T-cell (primary cell): ENCODE measurements around the genes IQSEC1 and WNT7A.

- PRO-cap, 7 experiments: no peak in any of the 7 experiments
Measured at GRCh38 chr3:12841759-12842082, 356 bp upstream of the RPL32 start.

DNA sequence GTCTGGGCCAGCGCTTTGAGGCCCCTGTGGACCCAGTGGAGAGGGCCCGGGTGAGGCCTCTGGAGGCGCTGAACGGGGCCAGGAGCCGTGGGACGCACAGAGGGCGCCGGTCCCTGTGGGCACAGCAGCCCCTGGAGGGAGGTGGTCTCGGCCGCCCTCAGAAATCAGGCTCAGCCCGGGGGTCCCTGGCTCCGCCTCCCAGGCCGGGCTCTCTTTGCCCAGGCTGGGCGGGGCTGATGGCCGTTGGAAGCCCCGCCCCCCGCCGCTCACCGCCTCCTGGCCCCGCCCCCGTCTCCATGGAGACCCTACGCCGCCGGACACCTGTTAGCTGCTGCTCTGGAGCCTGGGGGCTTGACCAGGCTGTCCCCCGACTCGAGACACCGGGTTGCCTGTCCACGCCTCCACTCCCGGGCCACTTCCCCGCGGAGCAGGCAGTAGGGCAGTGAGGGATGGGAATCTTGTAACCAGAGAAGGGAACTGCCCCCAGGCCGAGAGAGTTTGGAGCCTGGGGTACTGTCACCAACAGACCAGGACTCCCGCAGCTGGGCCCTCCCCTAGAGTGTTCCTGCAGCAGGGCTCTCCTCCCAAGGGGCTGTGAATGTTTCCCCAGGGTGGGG, 27.7 kb upstream of the RPL32 start:
- PRO-cap, 7 experiments: no peak in any of the 7 experiments

- PRO-cap, 7 experiments: no peak in any of the 7 experiments
Measured at GRCh38 chr3:12903199-12903807, 61.9 kb upstream of the RPL32 start.

DNA sequence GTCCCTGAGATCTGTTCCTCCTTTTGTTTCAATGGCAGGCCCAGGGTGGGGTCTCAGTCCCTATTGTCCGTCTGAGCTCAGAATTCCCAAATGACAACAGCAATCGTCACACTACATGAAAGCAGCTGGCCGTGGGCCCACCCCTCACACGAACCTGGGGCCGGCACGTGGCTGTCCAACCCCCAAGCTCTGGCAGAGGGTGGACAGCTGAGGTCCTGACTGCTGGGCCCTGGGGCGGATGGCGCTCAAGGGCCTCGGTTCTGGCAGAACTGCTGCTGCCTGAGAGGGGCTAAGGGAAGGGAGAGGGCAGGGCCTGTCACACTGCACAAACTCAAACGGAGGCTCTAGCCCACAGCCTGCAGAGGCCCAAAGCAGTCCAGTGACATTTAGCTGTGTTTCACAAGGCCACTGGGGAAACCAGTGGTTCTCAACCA, 65.2 kb upstream of the RPL32 start:
- PRO-cap, 7 experiments: no peak in any of the 7 experiments

DNA sequence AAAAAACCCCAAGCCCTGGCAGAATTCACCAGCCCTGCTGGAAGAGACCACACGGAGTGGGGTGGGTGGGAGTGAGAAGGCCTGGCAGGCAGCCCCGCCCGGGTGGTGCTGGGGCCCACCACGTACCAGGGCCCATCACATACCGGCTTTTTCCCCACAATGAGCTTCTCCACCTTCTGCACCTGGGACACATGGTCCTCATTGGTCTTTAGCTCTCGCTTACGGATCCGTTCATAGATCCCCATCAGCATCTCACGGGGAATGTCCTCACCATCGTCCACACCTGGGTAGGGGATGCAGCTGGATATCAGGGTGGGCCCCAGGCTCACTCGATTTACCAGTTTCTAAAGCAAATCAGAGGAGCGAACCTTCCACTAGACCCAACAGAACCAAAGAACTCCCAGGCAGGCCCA, 74.1 kb upstream of the RPL32 start:
- PRO-cap, 7 experiments: no peak in any of the 7 experiments

DNA sequence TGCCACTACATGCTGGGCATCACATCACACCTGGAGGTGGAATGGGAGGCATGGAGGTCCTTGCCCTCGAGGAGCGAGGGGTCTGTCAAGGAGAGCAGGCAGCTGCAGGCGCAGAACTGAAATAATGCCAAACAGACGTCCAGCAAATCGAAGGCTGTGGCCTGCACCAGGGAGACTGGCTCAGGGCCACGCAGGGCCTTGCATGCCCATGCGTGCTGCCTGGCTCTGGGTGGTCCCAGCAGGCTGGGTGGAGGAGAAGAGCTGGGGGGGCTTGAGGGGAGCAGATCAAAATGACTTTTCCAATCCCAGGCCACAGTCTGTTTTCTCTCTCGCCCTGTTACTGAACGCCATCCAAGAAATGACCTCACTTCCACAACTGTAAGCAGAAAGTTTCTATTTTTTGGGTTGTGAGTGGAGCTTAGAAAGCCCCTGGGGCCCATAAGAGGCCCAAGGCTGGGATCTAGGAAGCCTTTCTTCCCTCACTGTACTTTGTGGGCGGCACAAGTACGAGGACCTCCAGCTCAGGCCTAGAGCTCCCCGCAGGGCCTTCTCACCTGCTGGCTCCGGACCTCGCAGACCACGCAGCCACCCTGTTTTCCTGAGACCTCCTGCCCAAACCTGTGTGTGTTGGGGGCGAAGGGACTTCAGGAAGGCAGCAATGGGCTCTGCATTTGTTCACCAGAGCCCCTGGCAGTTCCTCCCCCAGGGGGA, 97.0 kb upstream of the RPL32 start:
- PRO-cap, 7 experiments: no peak in any of the 7 experiments

- PRO-cap, 7 experiments: no peak in any of the 7 experiments
Measured at GRCh38 chr3:12960315-12961265, 112.6 kb downstream of the IQSEC1 start.

GRCh38 chr3:12972148-12972378, 101.2 kb downstream of the IQSEC1 start:
- PRO-cap, 7 experiments: no peak in any of the 7 experiments

DNA sequence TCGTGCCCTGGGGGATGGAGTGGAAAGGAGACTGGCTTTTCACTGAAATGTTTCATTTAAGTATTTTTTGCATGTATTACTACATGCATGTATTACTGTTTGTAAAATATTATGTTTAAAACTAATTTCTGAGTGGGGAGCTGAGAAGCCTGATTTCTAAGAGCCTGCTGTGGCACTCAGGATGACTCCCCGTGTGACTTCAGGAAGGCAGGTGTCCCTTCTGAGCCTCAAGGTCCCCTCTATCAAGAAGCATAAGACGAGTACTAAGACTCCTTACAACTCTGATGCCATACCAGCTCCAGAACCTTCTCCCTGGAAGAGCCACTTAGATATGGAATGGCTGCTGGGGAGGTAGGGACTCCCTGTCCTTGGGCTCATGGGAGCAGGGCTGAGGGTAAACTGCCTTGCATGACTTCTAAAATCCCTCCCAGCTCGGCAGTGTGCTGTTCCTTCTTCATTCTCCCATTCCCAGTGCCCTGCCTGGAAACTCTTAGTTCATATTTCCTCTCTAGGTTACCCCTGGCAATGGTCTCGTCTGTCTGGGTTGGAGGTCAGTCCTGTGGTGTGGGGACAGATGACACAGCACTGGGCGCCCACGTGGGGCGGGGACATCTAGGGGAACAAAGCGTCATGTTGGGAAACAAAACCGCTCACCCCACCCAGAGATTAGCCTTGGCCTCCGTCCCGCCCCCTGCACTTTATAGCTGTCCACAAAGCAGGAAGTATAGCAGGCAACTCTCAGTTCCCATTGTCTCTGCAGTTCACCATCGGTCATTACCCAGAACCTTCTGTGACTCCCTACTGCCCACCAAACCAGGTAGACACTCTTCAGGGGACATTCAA, 74.1 kb downstream of the IQSEC1 start:
- PRO-cap, 7 experiments: no peak in any of the 7 experiments

DNA sequence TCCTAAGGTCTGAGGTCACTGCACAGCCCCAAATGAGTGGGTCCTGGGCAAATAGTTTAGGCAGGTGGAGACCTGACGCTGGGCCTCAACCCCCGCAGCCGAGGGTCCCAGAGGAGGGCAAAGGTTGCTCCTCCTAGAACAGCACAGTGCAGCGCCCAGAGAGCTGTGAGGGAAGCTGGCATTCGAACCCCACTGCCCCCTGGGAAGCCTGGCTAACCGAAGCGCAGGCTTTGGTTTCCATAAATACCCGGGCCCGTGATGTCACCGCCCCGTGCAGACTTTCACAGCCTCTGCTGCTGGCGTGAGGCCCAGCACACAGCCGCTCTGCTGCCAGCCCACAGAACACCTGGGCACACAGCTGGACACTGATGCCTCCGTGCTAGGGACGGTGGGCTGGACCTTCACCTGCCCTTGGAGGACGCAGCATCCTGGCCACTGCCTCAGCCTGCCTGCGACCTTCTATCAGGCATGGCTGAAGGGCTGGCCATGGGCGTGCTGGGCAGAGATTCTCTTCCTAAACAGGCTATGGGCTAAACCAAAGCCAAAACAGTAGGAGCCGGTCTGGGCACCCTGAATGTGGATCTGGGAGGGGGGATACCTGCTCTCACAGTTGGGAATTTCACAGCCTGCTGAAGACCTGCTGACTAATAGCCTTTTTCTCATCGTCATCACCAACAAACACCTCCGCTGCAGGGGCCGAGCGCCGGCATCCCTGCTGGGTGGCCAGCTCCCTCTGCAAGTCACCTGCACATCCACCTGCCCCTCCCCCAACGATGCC, 901 bp downstream of the IQSEC1 start:
- PRO-cap, 7 experiments: no peak in any of the 7 experiments

DNA sequence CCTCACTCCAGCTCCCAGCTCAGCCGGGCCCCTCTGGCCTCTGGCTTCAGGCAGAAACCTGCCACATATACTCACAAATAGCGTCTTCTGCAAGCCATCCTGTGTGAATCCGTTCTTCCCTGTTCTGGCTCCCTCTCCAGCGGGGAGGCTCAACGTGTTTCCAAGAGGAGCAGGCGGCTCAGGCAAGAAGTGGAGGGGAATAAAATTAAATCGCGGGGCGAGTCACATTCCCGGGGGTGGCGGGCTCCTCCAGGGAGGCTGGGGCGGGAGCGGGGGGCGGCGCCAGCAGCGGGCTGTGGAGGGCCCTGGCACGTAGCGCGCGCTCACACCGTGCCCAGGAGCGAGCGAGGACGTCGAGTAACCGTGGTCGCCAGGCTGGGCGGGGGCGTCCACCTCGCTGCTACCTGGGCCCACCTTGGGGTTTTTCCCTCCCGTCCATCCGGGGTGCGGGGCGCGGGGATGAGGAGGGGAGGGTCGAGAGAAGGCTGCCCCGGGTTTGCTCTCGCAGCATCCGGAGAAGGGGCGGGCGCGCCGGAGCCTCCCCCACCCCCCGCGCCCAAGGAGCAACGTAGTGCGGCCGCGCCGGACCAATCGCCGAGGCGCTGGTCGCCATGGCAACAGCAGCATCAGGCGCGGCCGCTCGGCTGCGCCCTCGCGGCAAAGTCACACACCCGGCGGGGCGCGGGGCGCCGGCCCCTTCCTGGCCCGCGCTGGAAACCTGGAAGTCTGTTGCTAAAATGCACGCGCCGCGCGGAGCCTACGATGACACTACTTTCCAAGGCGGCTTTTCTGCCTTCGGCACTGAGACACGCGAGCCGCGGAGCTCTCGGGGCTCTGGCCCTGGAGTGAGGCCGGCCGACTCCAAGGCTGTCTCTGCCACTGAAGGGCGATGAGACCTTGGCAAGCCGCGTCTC, at the start of gene IQSEC1:
Gene IQSEC1, minus strand, starts transcription at position 513 of the 914 bp plus-strand sequence.
- PRO-cap, 7 experiments: peak in 2 of 7 experiments; most common plus-strand start position 666 of the sequence (in 2); most common minus-strand start position 426 of the sequence (in 2)

DNA sequence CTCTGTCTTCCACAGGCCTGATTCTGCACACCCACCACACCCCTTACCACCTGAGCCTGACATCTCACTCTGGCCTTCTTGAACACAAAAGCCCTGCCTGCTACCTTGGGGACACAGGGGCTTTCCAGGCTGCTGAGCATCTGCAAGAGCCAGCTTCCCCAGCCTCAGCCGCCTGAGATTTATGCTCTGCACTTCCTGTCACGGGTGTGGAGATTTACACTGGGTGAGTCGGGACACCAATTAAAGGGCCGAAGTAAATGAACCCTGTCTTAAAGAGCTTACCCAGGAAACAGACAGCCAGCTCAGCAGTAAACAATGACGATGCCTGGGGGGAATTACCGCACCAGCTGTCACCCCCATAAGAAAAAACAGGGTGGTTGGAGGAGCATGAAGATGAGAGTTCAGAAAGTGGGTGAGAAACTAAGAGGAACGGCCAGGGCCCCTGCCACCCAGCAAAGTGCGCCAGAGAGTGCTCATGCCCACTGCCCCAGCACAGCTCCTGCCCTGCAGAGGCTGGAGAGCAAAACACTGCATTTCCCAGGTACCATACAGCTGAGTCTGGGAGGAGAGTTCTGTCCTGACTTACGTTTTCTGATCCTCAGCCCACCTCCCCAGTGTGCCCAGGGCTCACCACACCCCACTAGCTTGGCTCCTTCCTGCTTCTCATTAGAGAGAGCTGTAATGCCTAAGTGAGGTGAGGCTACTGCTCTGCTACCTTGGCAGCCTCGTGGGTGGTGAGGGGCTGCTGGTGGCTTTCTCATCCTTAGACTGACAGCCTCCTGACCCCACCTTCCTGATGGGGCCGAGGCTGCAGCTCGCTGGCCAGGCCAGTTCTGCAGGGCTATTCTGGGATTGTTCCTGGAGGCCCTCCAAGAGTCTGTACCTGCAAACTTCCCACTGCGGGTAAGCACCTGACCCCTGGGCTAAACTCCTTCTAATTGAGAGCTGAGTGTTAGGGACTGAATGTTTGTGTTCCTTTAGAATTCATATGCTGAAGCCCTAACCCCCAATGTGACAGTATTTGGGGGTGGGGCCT, 37.7 kb upstream of the IQSEC1 start:
- PRO-cap, 7 experiments: peak in 4 of 7 experiments; most common plus-strand start position 404 of the sequence (in 3); most common minus-strand start position 183 of the sequence (in 3)

DNA sequence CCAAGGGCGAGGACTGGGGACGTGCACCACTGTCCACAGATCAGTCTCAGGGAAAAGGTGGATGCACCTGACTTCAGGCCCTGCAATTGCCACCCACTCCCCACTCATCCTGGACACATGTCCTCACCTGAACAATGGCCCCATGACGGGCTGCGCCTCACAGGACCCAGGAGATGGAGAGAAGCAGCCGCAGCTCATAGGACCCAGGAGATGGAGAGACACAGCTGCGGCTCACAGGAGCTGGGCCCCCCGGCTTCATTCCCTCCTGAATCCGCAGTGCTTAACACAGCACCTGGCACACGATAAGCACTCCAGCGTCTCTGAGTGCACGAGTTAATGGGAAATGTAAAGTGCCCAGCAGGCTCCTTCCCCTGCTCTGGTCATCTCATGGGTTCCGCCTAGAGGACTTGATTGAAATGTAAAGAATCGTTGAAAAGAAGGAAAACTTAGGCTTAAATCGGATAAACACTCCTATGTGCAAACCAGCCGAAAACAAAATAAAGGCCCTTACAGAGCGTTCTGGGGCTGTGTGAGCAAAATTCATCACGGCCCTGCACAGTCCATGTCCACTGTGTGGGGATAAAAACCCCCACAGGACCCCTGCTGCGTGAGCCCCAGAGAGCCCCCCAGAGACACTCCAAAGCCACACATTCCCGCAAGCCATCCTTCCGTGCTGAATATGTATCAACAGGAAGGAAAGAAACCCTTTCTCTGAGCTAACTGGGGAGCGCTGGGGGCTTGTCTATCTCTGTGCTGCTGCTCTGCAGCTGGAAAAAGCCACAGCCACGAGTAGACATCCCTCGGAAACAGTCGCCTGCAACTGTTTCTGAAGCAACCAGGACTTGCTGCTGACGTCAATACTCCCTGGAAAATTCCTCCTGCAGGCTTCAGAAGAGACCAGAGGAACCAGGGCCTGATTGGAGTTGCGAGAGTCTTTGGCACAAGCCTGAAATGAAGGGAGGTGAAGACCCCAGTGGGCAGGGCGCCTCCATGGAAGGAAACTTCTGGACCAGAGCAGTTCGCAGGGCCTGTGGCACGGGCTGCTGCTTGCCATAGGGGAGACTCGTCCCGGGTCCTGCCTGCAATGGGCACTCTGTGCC, 72.8 kb downstream of the NUP210 start:
- PRO-cap, 7 experiments: no peak in any of the 7 experiments

GRCh38 chr3:13639490-13640014, 90.6 kb downstream of the FBLN2 start:
- PRO-cap, 7 experiments: peak in 1 of 7 experiments; most common plus-strand start chr3:13639744 (in 1)

GRCh38 chr3:13879673-13881001, at the start of gene WNT7A:
TSS of gene WNT7A (minus strand) at chr3:13880071.
- PRO-cap, 7 experiments: peak in 7 of 7 experiments; most common plus-strand start chr3:13879815 (in 3); most common minus-strand start chr3:13880071 (in 7)

GRCh38 chr3:14137451-14138011, 12.7 kb downstream of the TMEM43 start:
- PRO-cap, 7 experiments: peak in 1 of 7 experiments; most common plus-strand start chr3:14137856 (in 1); most common minus-strand start chr3:14137736 (in 1)

DNA sequence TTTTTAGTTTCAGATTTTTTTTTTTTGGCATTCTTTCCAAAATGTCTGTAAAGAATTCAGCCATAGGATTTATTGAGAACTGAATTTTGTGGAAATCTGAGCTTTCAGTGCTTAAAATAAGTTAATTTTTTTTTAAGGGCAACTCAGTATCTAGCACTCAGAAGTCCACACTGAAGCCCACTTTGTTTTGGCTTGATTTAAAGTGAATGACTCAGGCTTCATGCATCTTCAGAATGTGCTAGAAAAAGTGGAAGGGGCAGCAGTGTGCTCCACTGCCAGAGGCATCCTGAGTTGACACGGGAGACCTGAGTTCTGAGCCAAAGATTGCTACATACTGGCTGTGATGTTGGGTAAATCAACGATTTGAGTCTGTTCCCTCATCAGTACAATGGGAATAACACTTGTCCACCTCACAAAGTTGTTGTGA, 18.9 kb downstream of the TMEM43 start:
- PRO-cap, 7 experiments: peak in 1 of 7 experiments; most common plus-strand start position 287 of the sequence (in 1); most common minus-strand start position 323 of the sequence (in 1)

DNA sequence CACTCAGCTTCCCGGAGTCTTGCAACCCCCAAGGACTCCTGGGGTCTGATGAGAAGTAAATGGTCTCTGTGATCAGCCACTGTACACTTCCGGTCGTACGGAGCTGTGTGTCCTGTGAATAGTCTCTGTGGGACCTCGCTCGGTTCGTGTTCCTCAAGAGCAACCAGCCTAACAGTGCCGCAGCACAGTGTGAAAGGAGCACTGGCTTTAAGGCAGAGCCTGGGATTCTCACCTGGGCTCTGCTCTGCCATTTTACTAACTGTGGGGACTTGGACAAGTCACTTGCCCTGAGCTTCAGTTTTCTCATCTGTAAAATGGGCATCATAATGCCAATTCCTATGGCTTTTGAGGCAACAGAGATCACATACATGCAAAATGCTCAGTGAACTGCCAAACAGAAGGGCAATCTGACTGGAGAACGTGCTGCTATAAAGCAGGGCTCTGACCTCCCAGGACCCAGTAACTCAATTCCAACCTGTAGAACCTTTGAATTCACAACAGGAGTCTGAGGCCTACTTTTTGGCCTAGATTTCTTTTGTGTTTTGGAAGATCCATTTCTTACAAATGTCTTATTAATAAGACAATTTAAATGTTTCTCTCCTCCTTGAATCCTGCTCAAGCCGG, 26.7 kb downstream of the XPC start:
- PRO-cap, 7 experiments: peak in 3 of 7 experiments; most common minus-strand start position 485 of the sequence (in 2)

DNA sequence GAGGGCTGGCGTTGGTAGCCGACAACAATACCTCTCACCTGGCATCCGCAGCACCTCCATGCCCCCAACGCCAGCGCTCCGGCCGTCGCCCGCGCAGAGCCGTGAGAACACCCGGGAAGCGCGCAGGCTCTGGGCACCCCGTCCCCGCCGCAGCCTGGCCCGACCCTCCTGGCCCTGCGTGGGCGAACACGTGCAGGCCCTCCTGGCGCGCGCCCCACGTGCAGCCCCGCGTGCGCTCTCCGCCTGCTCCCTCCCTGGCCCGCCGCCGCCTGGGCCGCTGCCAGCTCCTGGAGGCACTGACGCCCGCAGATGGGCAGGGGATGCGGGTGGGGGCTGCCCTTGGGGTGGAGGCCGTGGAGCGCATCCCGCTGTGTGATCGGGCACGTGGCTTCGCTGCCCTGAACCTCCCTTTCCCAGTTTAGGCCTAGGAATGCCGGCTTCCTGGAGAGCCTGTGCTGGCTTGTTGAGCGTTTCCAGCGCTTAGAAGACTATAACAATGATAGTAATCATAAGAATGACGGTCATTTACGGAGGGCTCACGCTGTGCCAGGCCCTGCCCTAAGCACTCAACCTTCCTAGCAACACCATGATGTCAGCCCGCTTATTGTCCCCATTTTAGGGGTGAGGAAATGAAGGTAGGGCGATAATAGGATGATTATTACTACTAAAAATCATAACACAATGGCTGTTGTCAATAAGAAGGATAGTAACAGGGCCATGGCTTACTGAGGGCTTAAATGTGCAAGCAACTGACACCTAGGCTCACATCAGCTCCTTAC, 104.5 kb upstream of the SLC6A6 start:
- PRO-cap, 7 experiments: no peak in any of the 7 experiments

DNA sequence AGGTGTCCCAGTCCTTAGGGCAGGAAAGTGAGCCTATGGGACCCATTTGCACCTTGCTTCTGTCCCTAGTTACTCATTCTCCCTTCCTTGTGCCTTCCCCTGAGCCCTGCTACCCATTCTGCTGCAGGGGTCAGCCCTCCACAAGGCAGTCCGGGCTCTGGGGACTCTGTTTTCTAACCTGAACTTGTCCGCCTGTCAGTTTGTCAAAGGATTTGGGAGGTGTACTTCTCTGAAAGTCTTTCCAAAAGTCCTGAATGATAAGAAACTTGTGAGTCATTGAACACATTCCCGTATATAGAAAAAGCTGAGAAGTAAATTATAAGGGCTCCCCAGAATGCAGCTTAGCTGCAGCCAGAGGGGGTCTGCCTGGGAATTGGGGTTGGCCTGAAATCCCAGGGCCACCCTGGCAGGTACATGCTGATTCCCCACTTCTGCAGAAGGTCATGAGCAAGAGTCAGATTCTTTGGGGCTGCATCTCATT, 2.8 kb downstream of the SLC6A6 start:
- PRO-cap, 7 experiments: no peak in any of the 7 experiments